Zone of skin (tissue), 1 donor: Measurements from ENCODE around the genes TSPY8, HSFY1 and DAZ1.

- RRBS = no CpG with 5 or more reads among the region's 33 CpGs
Measured at GRCh38 chrY:9357614-9358098, at the start of gene TSPY8. TSS of gene TSPY8 (plus strand) at chrY:9357797.

DNA sequence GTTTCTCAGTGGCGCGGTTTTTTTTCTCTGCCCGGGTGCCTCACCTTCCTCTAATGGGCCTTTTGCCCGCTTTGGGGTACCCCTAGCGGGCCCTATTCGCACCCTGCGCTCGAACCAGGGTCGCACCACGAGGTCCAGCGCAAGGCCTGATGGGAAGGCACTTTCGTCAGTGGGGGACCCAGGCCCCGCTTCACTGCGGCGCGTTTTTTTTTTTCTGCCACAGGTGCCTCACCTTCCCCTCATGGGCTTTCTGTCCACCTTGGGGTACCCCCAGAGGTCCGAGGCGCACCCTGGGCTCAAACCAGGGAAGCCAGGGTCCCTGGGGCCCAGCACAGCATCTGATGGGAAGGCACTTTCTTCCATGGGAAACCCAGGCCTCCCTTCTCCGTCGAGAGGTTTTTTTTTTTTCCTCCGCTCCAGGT, 1571.1 kb downstream of the TSPY10 start:
- RRBS = no CpG with 5 or more reads among the region's 21 CpGs

- RRBS = no CpG with 5 or more reads among the region's 2 CpGs
Measured at GRCh38 chrY:12921035-12921303, 16.3 kb downstream of the DDX3Y start.

DNA sequence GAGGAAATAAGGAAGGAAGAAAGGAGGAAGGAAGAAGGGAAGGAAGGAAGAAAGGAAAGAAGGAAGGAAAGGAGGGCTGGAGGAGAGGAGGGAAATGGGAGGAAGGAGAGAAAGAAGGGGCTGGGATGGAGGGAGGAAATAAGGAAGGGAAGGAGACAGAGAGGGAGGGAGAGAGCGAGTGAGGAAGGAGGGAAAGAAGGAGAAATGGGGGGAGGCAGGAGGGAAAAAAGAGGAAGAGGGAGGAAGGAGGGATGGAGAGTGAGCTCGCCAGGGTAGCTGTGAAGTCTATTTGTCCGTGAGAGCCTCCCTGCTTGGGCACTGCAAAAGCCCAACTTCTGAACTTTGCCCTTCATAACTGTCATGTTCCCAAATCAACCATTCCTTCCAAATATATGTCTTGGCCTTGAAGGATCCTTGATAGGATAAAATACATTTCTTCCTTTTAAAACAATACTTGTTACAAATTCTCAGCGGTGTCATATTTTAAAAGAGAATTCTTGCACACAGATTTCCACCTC, 145.4 kb downstream of the VCY1B start:
- RRBS = no CpG with 5 or more reads among the region's 4 CpGs

- RRBS = no CpG with 5 or more reads among the region's 71 CpGs
Measured at GRCh38 chrY:15455784-15456527, 931.6 kb downstream of the NLGN4Y start.

- RRBS = no CpG with 5 or more reads among the region's 2 CpGs
Measured at GRCh38 chrY:18546371-18547001, at the start of gene HSFY1. TSS of gene HSFY1 (plus strand) at chrY:18546720.

- RRBS = no CpG with 5 or more reads among the region's 5 CpGs
Measured at GRCh38 chrY:21683245-21683663, 148.6 kb downstream of the RBMY1A1 start.

- RRBS = no CpG with 5 or more reads among the region's 24 CpGs
Measured at GRCh38 chrY:23198946-23199409, at the start of gene DAZ1. TSS of gene DAZ1 (minus strand) at chrY:23199008.